ENCODE measurements around the gene ERC2.

DNA sequence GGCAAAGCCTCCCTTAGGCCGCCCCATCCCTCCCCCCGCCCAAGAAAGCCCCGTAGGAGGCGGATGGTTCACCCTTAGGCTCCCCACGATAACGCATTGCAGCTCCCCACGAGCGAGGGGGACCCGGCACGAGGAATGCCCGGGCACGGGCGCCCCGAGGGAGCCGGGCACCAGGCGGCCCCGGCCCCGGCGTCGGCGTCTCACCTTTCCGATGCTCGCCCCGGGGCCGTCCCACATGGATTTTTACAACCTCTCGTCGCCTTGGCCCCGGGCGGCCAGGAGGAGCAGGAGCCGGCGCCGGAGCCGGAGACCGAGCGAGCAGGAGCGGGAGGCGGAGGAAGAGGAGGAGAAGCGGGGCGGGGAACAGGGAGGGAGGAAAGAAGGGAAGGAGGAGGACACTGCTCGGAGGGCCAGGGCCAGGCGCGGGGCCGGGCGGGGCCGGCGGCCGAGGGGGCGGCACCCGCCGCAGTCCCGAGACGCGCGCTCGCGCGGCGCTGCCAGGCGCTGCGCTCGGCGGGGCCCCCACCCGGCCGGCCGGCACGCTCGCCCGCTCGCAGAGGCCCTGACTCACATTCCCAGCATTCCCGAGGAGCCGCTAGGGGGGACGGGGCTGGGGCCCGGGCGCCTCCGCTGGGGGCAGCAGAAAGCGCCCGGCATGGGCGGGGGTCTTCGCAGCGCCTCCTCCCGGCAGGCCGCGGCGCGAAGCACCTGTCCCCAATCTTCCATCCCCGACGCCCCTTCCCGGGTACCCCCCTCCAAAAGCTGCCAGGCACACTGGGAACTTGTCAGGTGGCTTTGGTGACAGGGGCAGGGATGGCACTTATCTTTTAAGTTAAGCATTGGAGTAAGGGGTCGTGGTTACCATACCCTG, at the start of gene ERC2:
Gene ERC2 (minus strand): TSS at position 424 of the 871 bp plus-strand sequence.
- PRO-cap: no peak

GRCh38 chr3:56557334-56558420, 702 bp downstream of the CCDC66 start:
- PRO-cap: no peak

DNA sequence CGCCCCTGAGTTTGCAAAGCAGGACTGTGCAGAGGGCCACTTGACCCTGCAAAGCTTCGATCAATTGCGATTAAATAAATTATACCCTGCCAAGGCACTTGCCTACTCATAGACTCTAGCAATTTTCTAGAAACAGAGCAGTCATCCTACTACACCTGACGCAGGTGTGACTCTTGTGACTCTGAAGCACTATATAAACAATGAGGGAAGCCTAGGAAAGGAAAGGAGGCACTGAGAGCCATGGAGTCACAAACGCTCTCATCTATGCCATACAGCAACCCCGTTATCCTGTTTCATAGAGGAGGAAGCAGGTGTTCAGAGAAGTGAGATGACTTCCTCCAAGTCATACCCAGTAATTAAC, 14.5 kb downstream of the ARHGEF3 start:
- PRO-cap: no peak

GRCh38 chr3:57029716-57030365, 30.6 kb upstream of the SPATA12 start:
- PRO-cap: no peak

DNA sequence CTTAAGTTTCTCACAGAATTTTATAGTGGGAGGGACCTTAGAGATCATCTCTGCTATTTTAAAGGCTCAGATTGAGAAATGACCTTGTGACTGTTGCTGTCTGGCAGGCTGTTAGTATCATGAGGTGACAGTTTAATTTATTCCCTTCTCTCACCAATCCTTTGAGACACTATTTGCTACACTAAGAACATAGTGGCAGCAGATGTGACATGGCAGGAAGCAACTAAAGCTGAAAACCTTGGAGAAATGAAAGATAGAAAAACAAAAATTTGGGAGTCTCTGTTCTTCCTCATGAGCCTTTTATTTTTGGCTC, 24.9 kb downstream of the APPL1 start:
- PRO-cap: no peak

DNA sequence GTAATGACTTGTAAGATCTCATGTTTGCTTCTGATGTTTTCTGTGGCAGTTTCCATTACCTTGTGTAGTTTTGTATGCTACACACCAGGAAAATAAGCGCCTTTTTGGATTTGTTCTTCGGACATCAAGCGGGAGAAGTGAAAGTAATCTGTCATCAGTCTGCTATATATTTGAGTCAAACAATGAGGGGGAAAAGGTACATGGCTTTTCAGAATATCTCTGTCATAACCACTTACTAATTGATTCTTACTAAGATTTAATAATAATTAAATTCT, 32.0 kb downstream of the ASB14 start:
- PRO-cap: no peak

GRCh38 chr3:57448451-57448793, 95.7 kb downstream of the DNAH12 start:
- PRO-cap: no peak

DNA sequence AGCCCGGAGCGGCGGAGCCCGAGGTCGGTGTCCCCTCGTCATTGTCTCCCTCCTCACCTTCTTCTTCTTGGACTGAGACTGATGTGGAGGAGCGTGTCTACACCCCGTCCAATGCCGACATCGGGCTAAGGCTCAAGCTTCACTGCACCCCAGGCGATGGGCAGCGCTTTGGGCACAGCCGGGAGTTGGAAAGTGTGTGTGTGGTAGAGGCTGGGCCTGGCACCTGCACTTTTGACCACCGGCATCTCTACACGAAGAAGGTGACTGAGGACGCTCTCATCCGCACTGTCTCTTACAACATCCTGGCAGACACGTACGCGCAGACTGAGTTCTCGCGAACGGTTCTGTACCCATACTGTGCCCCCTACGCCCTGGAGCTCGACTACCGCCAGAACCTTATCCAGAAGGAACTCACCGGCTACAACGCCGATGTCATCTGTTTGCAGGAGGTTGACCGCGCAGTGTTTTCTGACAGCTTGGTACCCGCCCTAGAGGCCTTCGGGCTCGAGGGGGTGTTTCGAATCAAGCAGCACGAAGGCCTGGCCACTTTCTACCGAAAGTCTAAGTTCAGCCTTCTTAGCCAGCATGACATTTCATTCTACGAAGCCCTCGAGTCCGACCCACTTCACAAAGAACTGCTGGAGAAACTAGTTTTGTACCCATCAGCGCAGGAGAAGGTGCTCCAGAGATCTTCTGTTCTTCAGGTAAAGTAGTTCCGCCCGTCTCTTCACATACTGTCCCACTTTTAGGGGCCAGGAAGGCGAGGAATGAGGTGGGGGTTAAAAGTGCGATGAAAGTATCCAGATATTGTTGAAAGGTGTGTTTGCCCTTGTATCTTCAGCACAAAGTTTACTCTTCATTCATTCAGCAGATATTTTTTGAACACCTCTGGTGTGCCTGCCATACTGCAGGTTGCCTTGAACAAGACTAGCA, 1.2 kb downstream of the PDE12 start:
- PRO-cap: no peak

- PRO-cap: no peak
Measured at GRCh38 chr3:57755426-57755981, 605 bp upstream of the SLMAP start.

GRCh38 chr3:57756515-57757546, 722 bp downstream of the SLMAP start:
- PRO-cap: no peak

GRCh38 chr3:57782889-57783705, 27.0 kb downstream of the SLMAP start:
- PRO-cap: no peak

GRCh38 chr3:57893561-57893983, 114.7 kb upstream of the FLNB start:
- PRO-cap: no peak

DNA sequence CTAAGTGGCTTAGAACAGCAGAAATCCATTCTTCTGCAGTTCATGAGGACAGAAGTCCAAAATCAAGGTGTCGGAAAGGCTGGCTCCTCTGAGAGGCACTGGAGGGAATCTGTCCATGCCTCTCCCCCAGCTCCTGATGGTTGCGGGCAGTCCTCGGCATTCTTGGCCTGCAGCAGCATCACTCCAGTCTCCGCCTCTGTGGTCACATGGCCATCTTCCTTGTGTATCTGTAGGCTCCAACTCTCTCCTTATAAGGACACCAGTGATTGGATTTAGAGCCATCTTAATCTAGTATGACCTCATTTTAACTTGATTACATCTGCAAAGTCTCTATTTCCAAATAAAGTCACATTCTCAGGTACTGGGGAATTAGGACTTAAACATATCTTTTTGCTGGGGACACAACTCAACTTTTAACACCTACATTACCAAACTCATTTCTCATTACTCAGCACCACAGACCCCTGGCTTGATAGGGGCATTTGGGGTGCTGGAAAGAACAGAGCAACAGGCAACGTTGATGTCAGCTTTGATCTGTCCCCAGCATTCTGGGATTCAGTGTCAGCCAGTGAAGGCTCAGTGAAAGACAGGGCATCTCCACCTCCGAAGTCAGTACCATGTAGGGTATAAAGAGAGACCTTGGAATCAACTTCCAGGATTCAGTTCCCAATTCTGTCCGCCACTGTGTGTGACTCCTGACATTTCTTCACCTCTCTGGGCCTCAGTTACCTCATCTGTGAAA, 55.9 kb upstream of the FLNB start:
- PRO-cap: unidirectional peak, minus-strand start at position 142 of the sequence; unidirectional peak, minus-strand start at position 164 of the sequence

DNA sequence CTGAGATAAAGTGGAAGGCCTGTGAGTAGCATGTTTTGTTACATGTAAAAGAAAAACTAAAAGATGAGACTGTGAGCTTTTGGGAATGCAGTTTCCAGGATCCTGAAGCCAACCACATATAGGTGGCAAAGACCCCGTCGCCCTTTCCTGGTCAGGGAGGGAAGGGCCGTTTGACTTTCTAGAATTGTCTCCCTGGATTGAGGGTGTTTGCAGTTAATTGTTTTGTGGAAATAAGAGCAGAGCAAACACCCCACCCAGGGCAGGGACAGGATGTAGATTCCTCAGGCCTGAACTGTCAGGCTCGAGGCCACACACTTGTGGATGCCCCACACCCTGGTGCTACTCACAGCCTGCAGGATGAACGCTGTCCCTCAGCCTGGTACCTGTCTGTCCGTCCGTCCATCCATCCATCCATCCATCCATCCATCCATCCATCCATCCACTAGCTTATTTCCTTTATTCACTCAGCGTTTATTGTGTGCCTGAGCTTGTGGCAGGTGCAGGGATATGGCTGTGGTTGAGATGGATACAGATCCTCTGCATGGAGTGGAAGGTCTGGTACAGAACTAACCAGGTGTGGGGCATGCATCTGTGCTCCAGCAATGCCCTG, 29.9 kb upstream of the FLNB start:
- PRO-cap: no peak

GRCh38 chr3:58048145-58048832, 40.1 kb downstream of the FLNB start:
- PRO-cap: bidirectional peak, plus-strand start at chr3:58048563, minus-strand start at chr3:58048450

GRCh38 chr3:58102037-58102366, 93.8 kb downstream of the FLNB start:
- PRO-cap: no peak

- PRO-cap: no peak
Measured at GRCh38 chr3:58164138-58165048, 46.4 kb downstream of the DNASE1L3 start.

DNA sequence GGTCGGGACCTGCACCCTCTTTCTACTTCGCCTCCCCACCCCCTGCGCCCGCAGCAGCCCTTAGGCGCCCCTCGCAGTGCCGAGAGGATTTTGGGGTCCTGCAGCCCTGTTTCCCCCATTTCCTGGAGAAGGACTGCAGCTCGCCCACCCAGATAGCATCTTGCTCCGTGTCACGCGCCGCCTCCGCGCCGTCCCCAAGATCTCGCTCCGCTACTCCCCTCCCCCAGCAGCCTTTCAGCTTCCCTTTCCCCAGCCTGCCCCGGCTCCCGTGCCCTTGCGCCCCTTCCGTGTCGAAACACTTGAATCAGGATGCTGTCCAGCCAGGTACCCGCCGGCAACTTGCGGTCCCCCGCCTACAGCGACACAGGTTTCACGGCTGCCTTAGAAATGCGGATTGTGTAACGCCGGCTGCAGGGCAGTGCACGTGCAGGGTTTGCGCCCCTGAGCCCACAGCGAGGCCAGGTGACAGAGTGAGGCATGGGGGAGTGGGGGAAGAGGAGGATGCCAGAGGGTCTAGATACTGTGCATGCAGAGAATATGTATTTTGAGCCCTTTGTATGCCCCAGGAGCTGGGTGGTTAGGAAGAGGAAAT, 687 bp downstream of the ABHD6 start:
- PRO-cap: no peak

DNA sequence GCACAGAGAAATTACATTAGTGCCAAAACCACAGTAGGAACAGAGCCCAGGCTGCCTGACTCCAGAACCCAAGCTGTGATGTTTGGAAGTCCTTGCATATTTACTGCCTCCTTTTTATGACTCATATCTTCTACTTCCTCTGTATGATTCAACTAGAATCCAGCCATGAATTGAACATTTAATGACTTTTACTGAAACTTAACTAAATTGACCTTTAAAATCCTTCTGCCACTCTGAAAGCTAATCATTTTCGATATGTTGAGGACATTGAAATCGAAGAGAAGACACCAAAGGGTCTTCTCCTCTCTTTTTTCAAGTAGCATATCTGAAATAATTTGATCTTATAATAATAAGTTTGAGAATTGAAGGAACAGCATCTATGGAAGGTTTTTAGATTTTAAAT, 33.8 kb upstream of the RPP14 start:
- PRO-cap: no peak

DNA sequence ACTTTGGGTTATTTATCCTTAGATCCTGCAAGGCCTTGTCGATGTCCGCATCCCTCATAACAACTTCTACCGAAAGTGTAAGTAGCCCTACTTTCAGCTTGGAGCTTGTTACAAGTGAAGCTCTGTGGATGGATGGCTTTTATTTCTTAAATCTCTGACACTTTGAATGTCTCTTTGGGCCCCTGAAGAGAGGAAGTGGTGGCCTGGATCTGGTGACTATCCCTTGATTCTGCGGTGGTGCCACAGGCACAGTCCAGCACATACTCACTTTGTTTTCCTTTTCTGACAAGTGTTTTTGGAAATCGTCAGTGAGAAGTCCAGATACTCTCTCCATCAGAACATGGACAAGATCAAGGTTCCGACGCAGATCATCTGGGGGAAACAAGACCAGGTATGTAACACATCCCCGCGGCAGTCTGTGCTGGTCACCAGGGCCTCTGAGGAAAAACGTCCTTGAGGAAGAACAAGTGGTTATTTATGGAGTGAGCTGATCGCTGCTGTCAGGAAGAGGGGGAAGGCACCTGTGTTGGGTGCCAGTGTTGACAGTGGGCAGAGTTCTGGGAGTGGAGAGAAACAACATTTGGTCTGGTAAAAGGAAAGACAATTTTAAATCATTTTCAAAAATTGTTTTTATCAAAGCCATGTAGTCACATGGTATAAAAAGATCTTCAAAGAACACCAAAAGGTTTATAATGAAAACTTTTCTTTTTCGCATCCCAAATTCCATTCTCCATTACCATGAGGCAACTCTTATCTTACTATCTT, 20.8 kb upstream of the RPP14 start:
- PRO-cap: no peak